Placental epithelial cell (primary cell): ENCODE measurements around a stretch of chr20.

GRCh38 chr20:48818303-48819050 lies 9.3 kb downstream of the PREX1 start:
- CAGE, long polyA plus RNA, result no peak

DNA sequence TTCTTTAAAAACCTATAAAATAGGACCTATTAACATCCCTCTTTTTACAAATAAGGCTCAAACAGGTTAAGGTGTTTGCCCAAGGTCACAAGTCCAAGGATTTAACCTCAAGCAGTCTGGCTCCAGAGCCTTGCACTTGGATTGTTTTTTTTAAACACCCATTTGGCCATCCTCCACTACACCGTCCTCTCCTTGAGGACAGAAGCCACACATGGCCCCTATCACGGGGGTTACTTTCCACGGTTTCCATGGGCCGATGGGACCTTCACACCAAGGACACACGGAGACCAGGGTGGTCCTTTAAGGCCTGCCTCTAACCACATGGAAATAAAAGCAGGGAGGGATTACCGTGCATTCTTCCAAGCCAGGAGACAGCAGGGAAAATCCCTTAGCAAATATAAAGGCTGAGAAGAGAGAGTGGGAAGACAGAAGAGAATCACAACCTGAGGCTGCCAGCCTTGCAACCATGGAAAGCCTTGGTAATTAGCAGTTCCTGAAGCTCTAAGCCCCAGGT lies 3.1 kb downstream of the PREX1 start:
- CAGE, long polyA plus RNA, result no peak

DNA sequence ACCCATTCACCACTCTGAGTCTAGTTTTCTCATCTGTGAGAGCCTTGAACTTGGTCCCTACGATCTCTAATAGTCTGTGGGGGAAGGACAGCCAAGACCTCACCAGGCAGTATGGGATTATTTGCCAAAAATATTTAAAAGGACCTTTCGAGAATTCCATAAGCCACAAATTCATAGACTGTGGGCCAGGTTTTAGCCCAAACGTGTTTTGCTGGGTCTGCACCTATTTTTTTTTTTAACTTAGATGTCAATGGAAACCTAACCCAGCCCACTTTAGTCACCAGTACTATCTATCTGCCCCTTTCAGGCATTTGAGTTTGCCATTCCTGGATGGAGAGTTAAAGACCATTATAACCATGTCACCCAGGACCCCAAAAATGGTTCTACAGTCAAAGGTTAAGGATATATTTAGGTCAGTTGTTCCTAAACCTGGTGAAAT lies 24.0 kb upstream of the PREX1 start:
- CAGE, long polyA plus RNA, result no peak

- CAGE, long polyA plus RNA, result no peak
Observed at GRCh38 chr20:49255802-49256039, 22.1 kb downstream of the ZNFX1 start.

GRCh38 chr20:49344864-49345392 lies 67.1 kb upstream of the ZNFX1 start:
- CAGE, long polyA plus RNA, result no peak

DNA sequence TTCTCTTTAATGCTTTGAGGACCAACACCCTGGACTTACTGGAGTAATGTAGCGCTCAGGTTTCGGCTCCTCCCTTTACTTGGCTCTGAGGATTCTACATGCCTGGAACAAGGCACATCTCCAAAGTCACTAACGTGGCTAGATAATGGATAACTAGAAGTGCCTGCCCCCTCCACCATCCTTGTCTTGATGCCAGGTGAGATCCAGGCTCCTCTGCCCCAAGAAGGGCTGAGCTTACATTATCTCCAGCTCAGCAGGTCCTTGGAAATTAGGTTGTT lies 75.5 kb upstream of the ZNFX1 start:
- CAGE, long polyA plus RNA, result no peak

DNA sequence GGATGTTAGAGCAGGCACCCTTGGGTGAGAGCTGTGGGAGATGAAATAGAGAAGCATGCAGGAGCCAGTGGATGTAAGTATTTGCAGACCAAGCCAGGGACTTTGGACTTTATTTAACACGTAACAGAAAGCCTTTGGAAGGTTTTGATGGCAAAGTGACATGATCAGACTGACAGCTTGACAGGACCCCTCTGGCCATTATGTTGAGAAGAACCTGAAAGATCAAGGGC lies 82.5 kb upstream of the ZNFX1 start:
- CAGE, long polyA plus RNA, result no peak

DNA sequence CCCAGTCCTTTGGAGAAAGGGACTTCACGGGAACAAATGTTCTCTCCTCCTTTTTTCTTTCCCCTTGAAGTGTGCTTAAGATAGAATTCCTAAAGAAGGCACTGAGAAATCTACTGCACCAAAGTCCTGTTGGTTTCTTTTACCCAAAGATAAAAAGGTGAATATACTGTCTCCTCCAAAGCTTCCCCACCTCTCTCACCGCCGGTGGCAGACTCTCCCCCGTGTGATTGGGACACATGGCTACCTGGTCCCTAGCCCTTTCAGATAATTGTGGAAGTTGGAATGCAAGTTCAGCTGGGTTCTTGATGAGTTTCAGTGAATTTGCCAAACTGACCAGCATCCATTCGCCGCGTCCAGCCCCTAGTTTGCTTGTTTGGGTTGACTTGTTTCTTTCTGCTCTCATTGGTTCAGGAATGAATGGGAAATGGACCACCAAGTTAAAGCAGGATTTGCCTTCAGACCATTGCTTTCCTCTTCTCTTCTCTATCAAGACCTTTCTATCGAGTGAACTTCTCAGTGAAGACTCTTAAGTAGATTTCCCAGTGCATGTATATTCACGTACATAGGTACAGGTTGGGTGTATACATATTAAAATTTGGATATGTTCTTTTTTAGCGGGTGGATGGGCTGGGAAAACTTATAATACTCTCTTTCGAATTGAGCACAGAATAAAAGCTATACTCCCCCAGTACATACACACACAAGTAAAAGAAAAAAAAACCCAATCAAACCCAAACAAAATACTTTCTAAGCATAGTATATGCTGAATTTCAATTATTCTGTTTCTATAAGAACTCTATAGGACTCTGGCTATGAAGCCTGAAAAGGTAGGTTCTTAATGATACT lies 91.7 kb upstream of the ZNFX1 start:
- CAGE, long polyA plus RNA, result no peak

DNA sequence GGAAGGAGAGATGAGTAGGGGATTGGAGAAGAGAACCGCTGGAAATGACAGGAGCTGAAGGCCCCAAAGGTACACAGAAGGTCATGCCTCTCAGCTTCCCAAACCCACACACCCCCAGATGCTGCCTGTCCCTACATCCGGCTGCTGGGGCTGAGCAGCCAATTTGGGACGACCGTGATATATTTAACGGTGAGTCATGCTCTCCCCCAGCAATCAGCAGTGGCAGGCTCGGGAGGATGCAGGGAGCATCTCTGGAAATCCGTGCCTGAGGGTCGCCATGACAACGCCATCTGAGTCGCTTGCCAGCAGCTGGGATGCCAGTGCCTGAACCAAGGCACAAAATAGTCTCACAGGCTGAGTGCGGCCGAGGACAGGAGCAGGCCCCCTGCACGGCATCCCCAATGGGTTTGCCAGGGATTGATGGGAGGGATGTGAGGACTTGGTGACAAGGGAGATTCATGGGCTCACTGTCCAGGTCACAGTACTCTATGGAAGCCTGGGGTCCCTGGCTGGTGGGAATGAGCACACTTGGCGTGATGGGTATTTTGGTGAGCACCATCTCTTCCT lies 57.9 kb downstream of the KCNB1 start:
- CAGE, long polyA plus RNA, result no peak

DNA sequence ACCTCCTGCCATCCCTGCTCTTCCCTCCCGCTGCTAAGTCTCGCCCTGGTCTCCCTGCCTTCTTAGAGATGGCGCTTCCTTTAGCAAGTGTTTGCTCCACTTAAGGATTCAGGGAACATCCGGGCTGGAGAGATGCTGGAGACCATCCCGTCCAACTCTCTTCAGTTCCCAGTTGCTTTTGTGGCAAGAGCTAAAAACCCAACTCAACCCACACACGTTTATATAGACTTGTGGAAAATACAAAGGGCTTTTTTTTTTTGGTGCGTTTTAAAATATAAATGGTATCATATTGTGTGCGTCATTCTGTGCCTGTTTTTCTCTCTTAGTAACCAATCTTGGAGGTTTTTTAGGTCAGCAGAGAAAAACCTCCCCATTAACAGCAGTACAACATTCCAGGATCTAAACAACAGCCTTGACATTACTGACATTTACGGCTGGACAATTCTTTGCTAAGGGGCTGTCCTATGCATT lies 20.3 kb upstream of the PTGIS start:
- CAGE, long polyA plus RNA, result no peak

DNA sequence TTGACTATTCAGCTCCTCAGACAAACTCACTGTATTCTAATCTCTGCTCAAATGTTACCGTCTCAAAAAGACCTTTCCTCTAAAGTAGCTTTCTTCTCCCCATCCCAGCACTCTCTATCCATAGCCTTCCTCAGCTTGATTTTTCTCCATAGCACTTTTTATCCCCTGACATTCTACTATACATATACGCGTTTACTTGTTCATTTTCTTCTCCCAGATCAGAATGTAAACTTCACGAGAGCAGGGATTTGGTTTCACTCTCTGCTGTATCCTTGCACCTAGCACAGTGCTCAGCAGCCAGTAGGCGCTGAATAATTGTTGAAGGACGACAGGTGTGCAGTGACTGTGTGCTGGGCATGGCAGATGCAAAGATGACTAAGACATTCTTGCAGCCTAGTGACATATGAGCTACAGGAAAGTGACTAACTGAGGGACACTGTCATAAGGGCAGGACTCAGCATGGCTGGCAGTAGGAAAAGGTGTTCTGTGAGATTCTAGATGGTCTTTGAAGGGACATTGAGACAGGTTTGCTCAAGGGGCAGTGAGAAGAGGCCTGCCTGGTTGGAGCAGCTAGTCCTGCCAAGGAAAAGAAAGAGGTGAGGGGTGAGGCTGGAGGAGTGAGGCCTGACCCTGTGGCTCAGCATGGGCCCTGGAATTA lies 4.0 kb upstream of the B4GALT5 start:
- CAGE, long polyA plus RNA, result no peak

- CAGE, long polyA plus RNA, result no peak
Observed at GRCh38 chr20:49765026-49765548, 47.5 kb upstream of the SLC9A8 start.

GRCh38 chr20:49766087-49766737 lies 46.4 kb upstream of the SLC9A8 start:
- CAGE, long polyA plus RNA, result no peak

GRCh38 chr20:49775163-49775736 lies 37.4 kb upstream of the SLC9A8 start:
- CAGE, long polyA plus RNA, result no peak

- CAGE, long polyA plus RNA, result no peak
Observed at GRCh38 chr20:49794337-49794839, 18.2 kb upstream of the SLC9A8 start.

DNA sequence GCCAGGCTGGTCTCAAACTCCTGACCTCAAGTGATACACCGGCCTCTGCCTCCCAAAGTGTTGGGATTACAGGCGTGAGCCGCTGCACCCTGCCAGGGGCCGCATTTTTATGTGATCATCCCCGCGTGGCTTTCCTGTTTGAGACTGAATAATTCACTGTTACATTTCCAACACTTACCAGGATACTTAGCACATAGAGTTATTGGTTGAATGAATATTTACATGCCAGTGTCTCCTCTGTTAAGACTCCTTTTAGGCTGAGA lies 7.8 kb upstream of the RNF114 start:
- CAGE, long polyA plus RNA, result no peak

- CAGE, long polyA plus RNA, result no peak
Observed at GRCh38 chr20:50111196-50111738, 1.7 kb downstream of the UBE2V1 start.

GRCh38 chr20:50122841-50123546 lies 10.0 kb upstream of the UBE2V1 start:
- CAGE, long polyA plus RNA, result no peak

GRCh38 chr20:50308256-50308550 lies 117.6 kb downstream of the CEBPB start:
- CAGE, long polyA plus RNA, result no peak

DNA sequence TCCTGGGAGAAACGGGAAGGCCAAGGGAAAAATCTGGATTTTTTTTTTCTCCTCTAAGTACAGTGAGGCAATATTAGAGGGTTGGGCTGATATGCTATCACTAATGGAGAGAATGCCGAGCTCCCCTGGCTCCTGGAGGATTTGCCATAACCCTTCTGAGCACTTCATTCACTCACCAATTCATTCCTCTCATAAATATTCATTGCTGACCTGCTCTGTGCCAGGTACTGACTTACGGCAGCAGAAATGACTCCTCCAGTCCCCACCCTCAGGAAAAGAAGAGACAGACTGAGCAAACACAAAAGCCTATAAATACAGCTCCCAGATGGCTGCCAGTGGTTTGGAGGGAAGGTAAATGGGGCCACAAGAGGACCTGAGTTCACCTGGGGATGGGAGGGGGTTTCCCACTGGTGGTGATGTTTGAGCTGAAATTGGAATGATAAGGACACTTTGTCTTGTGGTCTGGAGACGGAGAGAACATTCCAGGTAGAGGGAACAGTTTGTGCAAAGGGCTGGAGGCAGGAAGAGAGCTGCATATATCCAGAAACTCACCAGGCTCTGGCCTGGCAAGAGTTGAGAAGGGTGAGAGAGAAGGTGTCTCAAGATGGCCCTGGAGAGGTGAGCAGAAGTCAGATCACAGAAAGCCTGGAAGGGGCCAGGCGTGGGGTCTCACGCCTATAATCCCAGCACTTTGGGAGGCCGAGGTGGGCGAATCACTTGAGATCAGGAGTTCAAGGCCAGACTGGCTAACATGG lies 87.8 kb upstream of the PTPN1 start:
- CAGE, long polyA plus RNA, result no peak